Lower leg skin (tissue), 2 donors: ENCODE data around the genes CAPRIN1 and ELF5.

DNA sequence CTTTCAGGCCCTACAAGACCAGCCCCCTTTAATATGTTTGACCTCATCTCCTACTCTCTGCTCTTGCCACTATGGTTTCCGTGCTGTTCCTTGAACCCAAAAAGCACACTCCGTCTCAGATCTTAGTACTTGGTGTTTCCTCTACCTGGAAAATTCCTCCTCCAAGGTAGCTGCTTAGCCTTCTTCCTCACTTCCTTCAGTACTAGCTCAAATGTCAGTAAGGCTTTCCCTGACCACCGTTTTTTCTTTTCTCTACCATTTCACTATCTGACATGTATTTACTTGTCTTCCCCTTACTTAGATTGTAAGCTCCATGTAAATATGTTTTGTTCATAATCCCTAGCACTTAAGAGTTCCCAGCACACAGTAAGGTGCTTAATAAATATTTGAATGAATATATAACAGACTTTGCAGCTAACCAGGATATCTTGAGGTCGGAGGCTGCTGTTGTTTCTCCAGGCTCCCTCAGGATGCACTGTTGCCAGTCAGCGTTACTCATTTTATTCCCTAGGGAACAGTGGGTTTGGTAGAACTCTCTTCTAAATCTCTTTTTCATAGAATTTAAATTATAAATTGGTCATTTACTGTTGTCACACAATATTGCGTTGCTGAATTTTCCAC, 1.2 kb upstream of the CAPRIN1 start:
- PRO-cap, result no peak
- RAMPAGE, long total RNA, 2 experiments, result no peak in any of the 2 experiments

GRCh38 chr11:34051301-34051938, at the start of gene CAPRIN1:
TSS of gene CAPRIN1 (plus strand) at chr11:34051731.
- PRO-cap, result bidirectional peak, plus-strand start at chr11:34051684, minus-strand start at chr11:34051444
- RAMPAGE, long total RNA, 2 experiments, result start-site peak on the plus strand in 2 of 2 experiments, at chr11:34051670-34051720 at its widest, 20 to 23 reads per replicate

- PRO-cap, result no peak
- RAMPAGE, long total RNA, 2 experiments, result no peak in any of the 2 experiments
Measured at GRCh38 chr11:34052678-34052761, 989 bp downstream of the CAPRIN1 start.

- PRO-cap, result no peak
- RAMPAGE, long total RNA, 2 experiments, result no peak in any of the 2 experiments
Measured at GRCh38 chr11:34093101-34093809, 12.2 kb upstream of the NAT10 start.

DNA sequence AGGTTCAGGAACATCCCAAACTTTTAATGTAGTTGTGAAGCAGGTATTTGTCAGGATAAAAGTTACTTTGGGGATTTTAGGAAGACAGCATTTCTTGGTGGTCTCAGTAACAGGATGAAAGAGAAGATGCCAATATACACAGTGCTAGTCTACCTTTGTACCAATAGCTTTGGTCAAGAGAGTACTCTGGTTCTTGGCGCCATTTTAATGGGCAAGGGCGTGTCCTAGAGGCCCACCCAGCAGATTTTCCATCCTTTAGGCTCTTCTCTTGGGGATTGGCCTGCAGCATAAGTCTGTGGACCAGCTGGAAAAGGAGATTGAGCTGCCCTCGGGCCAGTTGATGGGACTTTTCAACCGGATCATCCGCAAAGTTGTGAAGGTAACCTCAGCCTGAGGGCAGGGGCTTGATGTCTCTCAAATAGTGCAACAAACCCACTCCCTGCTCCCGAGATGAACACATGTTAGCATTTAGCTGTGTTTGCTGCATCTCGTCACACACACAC, 35.5 kb downstream of the NAT10 start:
- PRO-cap, result no peak
- RAMPAGE, long total RNA, 2 experiments, result no peak in any of the 2 experiments

- PRO-cap, result no peak
- RAMPAGE, long total RNA, 2 experiments, result no peak in any of the 2 experiments
Measured at GRCh38 chr11:34241924-34242692, 115.7 kb downstream of the ABTB2 start.

DNA sequence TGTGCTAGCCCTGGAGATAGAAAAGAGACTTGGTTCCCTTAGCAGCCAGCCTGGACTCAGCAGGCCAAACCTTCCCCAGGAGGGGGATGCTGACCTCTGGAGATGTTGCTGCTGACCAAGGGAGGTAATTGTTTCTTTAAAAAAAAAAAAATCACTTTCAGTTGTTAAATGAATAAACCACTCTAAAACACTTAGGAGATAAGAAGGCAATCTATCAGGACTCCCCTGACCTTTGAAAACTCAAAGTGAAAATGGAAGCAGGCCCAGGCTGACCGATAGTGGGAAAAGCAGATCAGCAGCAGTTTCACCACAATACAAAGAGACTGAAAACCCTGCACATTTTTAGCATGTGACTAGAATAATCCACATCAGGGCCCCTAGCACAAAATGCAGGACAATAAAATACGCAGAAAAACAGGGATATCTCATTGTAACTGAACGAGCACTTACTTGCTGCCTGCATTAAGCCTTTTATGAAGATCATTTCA, 113.7 kb downstream of the ABTB2 start:
- PRO-cap, result no peak
- RAMPAGE, long total RNA, 2 experiments, result no peak in any of the 2 experiments

DNA sequence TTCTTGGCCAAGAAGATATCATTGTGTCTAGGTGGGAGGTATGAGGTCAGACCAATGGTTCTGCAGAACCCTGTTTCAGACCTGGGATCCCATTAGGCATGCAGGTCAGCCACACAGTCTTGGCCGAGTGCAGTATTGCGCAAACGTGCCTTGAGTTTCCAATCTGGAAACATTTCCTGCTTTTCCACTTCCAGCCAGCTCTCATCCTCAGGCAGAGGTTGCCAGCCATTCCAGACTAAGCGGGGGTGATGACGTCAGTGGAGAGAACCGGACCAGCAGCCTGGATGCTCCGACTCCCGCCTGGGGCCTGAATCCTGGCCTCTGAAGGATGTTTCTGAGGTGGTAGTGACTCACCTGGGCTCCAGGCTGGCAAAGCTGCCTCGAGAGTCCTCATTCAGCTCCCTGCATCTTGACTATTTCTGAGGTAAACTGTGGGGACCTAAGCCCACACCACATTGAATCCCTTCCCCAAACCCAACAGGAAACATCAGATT, 83.1 kb downstream of the ABTB2 start:
- PRO-cap, result unidirectional peak, plus-strand start at position 257 of the sequence
- RAMPAGE, long total RNA, 2 experiments, result no peak in any of the 2 experiments

- PRO-cap, result no peak
- RAMPAGE, long total RNA, 2 experiments, result no peak in any of the 2 experiments
Measured at GRCh38 chr11:34309239-34309582, 48.6 kb downstream of the ABTB2 start.

- PRO-cap, result no peak
- RAMPAGE, long total RNA, 2 experiments, result no peak in any of the 2 experiments
Measured at GRCh38 chr11:34495419-34496539, 17.8 kb downstream of the ELF5 start.

DNA sequence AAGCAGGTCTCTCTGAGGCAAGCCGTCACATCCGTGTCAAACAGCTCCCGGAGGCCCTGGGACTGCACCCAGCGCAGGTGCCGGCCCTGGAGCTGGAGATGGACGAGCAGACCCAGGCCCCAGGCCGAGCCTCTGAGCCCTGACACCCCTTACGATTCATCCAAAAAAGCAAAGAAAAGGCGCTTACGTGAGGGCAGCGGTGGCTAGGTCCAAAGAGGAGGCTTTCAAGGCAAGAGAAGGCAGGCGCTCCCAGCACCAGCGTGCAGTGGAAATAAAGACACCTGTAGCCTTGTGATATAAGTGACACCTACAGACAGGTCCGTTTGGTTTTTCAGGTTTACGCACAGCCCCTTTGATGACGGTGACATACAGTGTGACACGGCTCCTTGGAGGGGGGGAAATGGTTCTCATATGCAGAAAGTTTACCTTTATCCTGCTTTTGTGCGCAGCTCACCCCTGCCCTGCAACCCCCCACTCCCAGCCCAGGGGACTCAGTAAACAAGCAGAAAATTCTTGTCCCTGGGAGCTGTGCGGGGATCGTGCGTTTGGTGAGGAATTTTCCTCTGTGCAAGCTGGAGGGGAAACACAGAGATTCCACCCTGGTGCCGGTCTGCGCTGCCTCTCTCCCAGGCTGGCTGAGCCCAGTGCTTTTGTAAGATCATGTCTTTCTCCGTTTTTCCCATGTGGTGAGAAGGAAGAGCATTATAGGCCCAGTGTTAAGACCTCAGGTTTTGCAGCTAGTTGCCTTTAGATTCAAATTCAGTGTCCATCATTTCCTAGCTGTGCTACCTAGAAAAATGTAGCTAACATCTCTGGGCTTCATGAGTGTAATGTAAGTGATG, at the start of gene ELF5:
Gene ELF5 (minus strand): TSS at position 305 of the 842 bp plus-strand sequence.
- PRO-cap, result unidirectional peak, minus-strand start at position 267 of the sequence
- RAMPAGE, long total RNA, 2 experiments, result start-site peak on the minus strand in 1 of 2 experiments, centred at position 263 of the sequence, 11 reads per replicate

DNA sequence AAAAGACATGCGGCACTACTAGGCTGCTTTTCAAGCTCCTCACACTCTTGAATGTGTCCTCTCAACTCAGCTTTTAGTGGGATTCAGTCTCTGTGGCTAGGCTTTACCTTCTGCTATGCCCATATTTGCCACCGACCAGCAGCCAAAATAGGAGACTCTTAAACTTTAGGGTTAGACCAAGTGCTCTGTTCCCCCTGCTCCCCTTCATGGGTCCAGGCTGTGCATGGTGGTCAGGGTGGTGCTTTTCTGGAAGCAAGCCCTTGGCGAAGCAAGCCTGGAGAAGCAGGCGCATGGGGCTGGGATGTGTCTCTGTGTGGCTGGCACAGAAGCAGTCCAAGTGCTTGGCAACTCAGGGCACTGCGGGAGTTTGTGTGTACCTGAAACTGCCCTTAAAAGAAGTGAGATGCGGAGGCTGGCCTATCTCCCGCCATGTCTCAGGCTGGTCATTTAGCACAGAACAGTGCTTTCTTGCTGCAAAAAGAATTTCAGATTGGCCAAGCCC, 16.2 kb downstream of the EHF start:
- PRO-cap, result no peak
- RAMPAGE, long total RNA, 2 experiments, result no peak in any of the 2 experiments

- PRO-cap, result no peak
- RAMPAGE, long total RNA, 2 experiments, result no peak in any of the 2 experiments
Measured at GRCh38 chr11:34654694-34655387, 33.9 kb downstream of the EHF start.

DNA sequence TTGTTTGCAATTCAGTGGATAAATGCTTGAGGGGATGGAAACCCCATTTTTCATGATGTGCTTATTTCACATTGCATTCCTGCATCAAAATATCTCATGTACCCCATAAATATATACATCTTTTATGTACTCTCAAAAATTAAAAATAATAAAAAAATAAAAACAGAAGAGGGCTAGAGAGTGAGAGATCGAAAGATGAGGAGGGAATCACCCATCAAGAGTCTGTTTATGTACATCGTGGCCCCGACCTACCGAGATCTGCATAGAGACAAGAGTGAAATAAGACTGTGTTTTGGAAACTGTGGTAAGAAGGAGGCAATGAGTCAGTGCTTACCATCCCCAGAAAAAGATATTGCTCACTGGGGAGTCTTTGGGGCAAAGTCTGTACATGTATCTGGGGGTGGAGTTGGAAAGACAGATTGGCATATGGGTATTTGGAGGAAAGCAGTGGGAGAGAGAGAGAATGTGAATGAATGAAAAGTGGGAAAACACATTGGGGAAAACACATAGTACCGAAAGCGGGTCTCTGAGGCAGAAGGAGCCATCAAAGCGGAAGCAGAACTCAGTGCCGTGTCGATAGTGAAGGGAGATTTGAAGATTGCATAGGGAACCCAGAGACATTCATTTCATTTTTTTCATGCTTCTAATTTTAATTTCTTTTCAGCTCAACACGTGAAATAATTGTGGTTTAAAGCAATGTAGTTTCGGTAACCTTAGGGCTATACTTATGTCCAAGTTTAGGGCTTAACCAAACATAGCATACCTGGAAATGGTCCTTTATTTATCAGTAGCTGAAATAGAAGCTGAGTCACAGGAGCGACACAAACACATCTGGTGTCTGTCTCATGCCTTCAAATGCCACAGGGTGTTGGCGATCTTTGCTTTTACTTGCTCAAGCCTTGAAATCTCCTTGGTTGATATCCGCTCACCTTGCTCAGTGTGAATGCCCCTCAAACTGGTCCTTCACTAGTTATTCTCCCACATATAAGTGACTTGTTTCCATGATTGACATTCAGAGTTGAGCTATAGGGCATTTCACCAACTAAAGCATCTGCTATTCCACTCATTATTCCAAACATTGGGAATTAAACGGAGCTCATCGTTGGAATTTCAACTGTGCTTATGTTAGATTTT, 98.6 kb upstream of the CD44 start:
- PRO-cap, result no peak
- RAMPAGE, long total RNA, 2 experiments, result no peak in any of the 2 experiments

DNA sequence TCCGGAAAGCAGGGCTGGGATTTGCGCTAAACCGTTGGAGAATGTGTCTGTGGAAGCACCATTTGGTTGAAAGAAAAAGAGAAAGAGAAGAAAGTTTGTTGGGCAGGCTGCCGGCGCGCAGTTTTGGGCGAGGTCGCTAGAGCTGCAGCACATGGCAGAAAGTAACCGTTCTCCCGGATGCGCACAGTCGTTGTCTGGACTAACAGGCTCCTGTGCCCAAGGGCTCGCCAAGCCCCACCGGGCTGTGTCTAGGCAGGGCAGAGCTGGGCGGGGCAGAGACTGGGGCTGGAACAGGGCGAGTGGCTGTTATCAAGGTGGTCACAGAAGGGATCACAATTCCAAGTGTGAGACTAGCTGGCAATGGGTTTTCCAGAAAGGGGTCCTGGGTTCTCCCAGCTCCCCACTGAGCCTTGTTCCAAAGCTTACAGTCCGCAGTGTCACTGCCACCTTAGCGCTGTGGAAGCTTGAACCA, 567 bp downstream of the CD44 start:
- PRO-cap, result bidirectional peak, plus-strand start at position 275 of the sequence, minus-strand start at position 192 of the sequence
- RAMPAGE, long total RNA, 2 experiments, result start-site peak on the minus strand in 1 of 2 experiments, centred at position 182 of the sequence, 6 reads per replicate

GRCh38 chr11:35143701-35144846, 5.1 kb downstream of the CD44 start:
- PRO-cap, result no peak
- RAMPAGE, long total RNA, 2 experiments, result no peak in any of the 2 experiments

- PRO-cap, result unidirectional peak, plus-strand start at chr11:35166320
- RAMPAGE, long total RNA, 2 experiments, result no peak in any of the 2 experiments
Measured at GRCh38 chr11:35165684-35166558, 26.9 kb downstream of the CD44 start.

DNA sequence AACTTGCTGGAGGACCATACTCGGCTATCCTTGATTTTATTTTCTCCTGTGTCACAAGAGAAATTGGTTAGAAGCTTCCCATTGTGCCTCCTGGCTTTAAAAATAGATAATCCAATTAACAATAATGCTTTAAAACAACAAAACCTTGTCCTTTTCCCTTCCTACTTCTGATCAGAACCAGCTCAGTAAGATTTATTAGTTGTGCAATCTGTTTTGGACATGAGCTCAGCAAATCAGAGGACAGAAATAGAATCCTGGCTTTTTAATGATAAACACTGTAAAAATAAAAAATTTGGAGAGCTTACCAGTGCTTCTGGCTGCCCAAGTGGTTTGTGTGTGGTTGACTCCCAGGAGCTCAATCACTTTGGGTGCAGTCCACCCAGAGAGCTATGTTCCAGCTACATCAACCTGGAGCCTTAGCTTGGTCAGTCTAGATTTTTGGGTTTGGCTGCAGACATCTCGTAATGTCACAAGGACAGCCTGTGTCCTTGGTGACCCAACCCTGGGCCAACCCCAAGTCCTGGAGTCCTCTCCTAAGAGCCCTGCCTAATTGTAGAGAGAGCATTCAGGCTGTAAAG, 28.4 kb downstream of the CD44 start:
- PRO-cap, result unidirectional peak, minus-strand start at position 169 of the sequence
- RAMPAGE, long total RNA, 2 experiments, result no peak in any of the 2 experiments

DNA sequence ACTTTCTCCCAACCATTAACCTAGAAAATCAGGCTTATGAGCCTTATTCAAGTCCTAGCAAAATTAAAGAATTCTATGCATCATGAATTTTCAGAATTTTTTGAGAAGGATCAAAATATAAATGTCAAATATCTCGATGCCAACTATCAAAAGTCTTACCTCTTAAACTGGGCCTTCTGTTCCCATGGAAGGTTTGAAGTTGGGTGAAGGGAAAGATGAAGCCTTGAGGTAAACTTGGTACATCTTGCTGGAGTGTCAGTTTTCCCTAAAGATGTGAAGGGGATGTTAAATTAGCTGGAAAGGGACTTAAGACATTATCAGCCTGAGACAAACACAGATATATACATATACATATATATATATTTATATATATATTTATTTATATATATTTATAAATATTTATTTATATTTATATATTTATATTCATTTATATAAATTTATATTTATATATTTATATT, 42.4 kb downstream of the CD44 start:
- PRO-cap, result no peak
- RAMPAGE, long total RNA, 2 experiments, result no peak in any of the 2 experiments

- PRO-cap, result no peak
- RAMPAGE, long total RNA, 2 experiments, result no peak in any of the 2 experiments
Measured at GRCh38 chr11:35214568-35215481, 75.9 kb downstream of the CD44 start.